OCI-LY7 (cell line): ENCODE measurements around a stretch of chr7.

DNA sequence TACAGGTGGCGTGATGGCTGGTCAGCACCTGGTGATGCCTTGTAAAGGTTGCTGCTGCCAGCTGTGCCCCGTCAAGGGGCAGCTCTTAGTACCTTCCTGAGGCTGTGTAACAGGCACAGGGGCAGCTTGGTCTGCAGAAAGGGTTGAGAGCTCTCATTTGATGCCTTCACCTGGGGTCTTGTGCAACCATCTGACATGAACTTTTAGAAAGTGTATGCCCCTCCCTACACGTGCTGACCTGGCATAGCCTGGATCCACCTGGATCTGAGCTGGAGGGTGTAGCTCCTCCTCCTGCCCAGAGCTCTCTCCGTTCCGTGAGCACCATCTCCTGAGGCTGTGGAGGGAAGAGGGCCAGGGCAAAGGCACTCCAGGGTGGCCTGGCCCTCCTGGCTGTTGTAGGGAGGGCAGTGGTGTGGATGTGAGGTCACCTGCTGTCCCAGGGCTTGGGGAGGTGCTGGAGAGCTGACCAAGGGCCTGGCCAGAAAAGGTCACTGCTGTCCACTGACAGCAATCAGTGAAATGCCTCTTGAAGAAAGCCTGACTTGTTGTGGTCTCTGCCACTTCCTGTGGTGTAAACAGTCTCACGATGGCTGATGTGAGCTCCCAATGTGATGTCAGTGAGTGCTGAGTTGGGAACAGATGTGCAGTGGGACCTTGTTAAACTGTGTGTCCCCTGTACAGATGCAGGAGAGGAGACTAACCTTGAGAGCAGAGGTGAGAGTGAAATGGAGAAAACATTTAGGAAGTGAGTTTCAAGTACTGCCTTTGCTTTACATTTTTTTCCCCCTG, 23.0 kb downstream of the AMZ1 start:
- PRO-cap = no peak
- RAMPAGE, long total RNA = no peak

GRCh38 chr7:2728317-2729620, 40.8 kb downstream of the AMZ1 start:
- PRO-cap = no peak
- RAMPAGE, long total RNA = no peak

DNA sequence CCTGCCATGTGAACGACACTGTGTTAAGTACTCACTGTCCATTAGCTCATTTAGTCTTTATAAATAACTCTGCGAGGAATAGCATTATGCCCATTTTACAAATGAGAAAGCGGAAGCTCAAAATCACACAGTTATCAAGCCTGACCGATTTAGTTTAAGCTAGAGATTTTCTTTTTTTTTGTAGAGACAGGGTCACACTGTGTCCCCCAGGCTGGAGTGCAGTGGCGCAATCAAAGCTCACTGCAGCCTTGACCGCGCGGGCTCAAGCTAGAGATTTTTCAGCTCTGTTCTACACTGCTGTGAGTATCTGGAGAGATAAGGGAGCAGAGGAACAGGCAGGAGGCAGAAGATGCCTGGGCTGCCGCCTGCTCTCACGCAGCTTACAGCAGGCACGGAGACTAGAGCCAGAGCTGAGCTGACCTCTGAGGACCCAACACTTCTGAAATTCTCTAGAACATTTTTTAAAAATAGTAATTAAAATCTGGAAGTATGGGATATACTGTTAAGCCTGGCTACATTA, 38.8 kb downstream of the GNA12 start:
- PRO-cap = no peak
- RAMPAGE, long total RNA = no peak

DNA sequence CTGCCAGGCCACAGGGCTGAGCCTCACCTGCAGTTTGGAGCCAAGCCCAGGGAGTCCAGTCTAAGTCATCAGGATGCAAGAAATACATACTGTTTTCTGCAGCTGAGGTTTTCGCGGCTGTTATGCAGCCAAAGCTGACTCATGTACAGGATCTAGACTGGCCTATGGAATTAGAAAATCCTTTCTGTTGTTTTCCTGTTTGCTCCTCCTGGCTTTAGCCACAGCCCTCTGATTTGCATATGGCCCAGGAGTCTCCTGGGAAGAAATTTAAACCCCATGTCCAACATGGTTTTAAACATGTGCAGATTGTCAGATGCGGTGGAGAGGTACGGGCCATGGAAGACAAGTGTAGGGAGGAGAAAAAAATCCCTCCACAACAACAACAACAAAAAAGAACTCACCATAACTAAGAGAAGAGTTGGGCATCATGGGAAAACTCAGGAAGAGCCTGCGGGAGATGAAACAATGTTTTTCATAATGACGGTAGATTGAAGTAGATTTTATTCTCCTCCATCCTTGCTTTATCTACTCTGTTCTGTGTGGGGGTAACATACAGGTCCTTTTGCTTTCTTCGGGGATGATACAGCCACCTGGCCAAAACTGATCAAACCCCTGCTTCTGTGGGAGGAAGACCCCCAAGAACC, 29.7 kb upstream of the GNA12 start:
- PRO-cap = unidirectional peak, plus-strand start at position 460 of the sequence
- RAMPAGE, long total RNA = no peak

GRCh38 chr7:3194726-3195130, 106.3 kb upstream of the SDK1 start:
- PRO-cap = no peak
- RAMPAGE, long total RNA = no peak

DNA sequence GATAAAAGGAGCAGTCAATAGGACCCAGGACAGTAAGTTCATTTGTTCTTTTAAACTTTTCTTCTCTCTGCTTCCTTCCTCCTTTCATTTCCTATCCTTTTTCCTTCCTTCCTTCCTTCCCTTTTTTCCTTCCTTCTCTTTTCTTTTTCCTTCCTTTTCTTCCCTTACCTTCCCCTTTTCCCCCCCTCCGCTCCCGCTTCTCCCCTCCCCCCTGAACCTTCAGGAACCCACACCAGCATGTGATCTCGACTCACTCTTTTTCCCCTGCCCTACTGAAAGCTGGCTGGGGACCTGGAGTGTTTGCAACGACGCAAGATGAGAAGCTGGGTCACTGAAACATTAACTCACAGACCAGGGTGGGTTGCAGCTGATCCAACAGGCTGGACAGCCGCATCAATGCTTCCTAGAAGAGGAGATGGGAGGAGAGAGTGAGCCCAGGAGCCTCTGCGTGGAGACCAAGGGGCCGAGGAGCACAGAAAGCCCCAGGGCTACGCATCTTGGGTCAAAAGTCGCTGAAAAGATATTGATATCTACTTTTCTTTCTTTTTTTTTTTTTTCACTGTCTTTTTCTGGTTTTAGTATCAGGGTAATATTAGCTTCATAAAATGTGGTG, 103.3 kb upstream of the SDK1 start:
- PRO-cap = no peak
- RAMPAGE, long total RNA = no peak

DNA sequence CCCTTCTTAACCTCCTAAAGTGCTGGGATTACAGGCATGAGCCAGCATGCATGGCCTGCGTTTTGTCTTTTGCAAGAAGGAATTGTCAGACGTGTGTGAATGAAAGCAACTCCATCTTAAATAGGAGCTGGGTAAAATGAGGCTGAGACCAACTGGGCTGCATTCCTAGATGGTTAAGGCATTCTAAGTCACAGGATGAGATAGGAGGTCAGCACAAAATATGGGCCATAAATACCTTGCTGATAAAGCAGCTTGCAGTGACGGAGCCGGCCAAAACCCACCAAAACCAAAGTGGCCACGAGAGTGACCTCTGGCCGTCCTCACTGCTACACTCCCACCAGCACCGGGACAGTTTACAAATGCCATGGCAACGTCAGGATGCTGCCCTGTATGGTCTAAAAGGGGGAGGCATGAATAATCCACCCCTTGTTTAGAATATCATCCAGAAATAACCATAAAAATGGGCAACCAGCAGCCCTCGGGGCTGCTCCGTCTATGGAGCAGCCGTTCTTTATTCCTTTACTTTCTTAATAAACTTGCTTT, 41.2 kb upstream of the SDK1 start:
- PRO-cap = no peak
- RAMPAGE, long total RNA = no peak

- PRO-cap = no peak
- RAMPAGE, long total RNA = no peak
Observed at GRCh38 chr7:3370674-3371665, 69.9 kb downstream of the SDK1 start.

DNA sequence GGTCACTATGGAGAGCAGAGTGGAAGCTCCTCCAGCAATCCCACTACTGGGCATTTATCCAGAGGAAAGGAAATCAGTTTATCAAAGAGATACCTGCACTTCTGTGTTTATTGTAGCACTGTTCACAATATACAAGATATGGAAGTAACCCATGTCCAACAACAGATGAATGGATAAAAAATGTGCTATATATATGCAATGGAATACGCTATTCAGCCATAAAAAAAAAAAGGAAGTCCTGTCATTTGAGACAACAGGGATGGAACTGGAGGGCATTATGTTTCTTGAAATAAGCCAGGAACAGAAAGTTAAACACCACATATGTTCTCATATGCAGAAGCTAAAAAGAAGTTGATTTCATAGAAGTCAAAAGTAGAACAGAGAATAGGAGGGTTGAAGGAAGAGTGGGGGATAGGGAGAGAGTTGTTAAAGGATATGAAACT, 217.7 kb downstream of the SDK1 start:
- PRO-cap = no peak
- RAMPAGE, long total RNA = no peak

GRCh38 chr7:3562731-3563357, 261.8 kb downstream of the SDK1 start:
- PRO-cap = no peak
- RAMPAGE, long total RNA = no peak

- PRO-cap = no peak
- RAMPAGE, long total RNA = no peak
Observed at GRCh38 chr7:4134016-4134498, 548.0 kb upstream of the FOXK1 start.

GRCh38 chr7:4650597-4651272, 31.4 kb upstream of the FOXK1 start:
- PRO-cap = no peak
- RAMPAGE, long total RNA = no peak

- PRO-cap = no peak
- RAMPAGE, long total RNA = no peak
Observed at GRCh38 chr7:4694481-4695432, 12.7 kb downstream of the FOXK1 start.

GRCh38 chr7:4711707-4712318, 29.7 kb downstream of the FOXK1 start:
- PRO-cap = no peak
- RAMPAGE, long total RNA = no peak

DNA sequence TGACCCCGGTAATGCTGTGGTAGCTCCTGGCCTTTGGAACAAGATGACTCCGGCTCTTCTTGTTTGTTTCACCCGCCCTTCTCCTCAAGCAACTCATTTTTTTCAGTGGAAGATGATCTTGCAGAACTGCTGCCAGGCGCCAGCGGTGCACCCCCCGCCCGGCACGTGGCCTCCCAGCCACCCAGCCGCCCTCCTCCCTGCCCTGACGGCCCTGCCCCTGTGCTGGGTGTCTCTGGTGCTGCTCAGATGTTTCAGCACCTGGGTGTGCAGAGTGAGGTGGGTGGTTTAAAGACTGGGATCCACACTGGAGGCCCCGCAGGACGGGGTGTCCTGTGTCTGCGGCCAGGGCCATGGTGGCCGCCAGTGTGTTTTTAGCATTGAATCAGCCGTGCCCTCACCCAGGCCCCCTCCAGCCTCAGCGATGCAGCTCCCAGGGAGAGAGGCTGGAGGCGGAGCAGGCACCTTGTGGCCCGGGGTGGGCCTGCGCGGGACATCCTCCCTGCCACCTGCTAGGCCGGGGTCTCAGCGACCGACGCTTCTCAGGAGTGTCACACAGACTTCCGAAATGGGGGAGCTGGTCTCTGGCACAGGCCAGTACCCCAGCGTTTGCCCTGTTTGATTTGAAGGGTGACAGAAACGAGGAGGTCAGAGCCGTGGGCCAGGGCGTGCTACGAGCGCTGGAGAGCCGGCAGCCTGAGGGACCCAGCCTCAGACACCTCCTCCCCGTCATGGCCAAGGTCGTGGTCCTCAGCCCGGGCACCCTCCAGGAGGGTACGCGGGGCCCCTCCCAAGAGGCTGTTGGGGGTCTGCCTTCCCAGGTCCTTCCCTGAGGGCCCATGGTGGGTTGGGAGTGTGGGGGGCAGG, 7.5 kb downstream of the AP5Z1 start:
- PRO-cap = no peak
- RAMPAGE, long total RNA = no peak

GRCh38 chr7:4790971-4791614, 15.7 kb downstream of the AP5Z1 start:
- PRO-cap = no peak
- RAMPAGE, long total RNA = no peak

GRCh38 chr7:4831866-4832353, 29.9 kb downstream of the PAPOLB start:
- PRO-cap = no peak
- RAMPAGE, long total RNA = no peak

DNA sequence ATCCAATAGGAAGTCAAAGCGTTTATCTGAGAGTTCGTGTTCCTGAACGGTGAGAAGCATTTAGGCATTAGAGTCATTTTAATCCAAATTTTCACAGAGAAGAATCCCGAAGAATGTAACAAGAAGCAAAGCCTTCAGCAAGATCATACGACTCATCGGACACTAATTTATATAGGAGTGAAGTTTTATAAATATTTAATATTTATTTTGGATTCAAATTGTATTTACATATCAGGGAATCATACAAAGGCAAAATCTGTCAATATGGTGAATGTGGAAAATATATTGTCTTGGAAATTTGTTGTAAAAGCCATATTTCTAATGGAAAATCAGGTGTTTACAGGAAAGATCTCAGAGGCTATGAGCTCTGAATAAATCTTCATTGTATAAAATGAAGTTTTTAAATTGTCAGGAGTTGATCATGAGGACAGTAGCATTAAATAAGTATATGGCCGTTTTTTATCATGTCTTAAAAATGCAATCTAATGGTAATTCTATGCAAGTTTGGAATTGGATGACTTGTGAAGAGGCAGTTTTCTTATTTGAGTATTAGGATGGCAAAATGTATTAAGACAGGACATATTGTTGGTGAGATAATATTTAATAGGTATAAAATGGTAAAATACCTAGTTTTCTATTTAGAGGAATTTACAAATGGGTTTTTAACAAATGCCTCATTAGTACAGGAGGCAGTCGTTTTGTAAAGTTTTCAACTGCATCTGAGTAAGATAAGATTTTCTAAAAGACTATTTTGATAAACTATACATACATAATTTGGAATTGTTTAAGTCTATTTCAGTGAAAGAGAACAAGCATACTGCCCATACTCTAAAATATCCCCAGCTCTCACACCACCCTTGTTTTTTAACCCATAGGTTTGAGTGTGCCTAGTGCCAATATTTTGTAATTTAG, 20.2 kb downstream of the RBAK start:
- PRO-cap = no peak
- RAMPAGE, long total RNA = no peak

GRCh38 chr7:5121176-5121506, 68.9 kb upstream of the WIPI2 start:
- PRO-cap = no peak
- RAMPAGE, long total RNA = no peak

- PRO-cap = no peak
- RAMPAGE, long total RNA = no peak
Observed at GRCh38 chr7:5211438-5212129, 21.6 kb downstream of the WIPI2 start.